ENCODE data around the gene NBEAL2.

- PRO-cap, result no peak
- RAMPAGE, long total RNA, result no peak
- RRBS, result no CpG with 5 or more reads among the region's 5 CpGs
These were observed 650 bp downstream of the LRRC2 start for GRCh38 chr3:46565542-46565762.

GRCh38 chr3:46575368-46575947, 2.1 kb upstream of the TDGF1 start:
- PRO-cap, result no peak
- RAMPAGE, long total RNA, result no peak
- RRBS, result no CpG with 5 or more reads among the region's 5 CpGs

DNA sequence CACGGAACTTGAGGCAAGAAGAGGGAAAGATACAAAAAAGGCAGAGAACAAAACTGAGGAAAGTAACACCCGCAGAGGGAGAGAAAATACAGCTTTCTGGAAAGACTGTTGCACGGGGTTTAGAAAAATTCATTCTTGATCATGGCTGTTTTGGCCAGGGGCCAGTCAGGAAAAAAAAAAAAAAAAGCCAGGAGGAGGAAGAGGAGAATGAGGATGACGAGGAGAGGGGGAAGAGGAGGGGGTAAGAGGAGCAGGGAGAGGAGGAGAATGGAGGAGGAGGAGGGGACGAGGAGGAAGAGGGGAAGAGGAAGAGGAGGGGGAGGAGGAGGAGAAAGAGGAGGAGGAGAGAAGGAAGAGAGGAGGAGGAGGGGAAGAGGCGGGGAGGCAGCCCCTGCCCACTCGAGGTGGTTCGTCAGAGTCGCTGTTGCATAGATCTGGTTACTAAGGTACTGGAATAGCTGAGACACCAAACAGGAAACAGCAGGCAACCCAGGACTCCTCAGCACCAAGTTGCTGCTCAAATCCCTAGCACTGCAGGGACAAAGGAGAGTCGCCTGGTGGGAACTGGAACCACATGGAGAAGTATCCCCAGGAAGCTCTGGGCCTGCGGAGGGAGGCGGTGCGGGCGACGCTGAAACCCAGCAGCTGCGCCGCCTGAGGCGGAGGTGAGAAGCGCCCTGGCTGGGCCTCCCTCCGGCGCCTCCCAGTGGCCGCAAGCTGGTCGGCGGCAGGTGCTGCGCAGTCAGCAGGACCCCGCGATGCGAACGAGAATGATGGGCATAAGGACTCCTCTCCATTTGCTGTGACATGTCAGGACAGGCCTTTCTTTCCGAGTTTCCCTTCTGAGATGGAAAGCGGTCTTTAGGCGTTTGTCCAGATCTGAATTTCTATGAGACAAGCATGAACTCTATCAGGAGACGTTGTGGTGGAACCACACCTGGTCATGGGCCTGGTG, 17.4 kb downstream of the FAM240A start:
- PRO-cap, result no peak
- RAMPAGE, long total RNA, result no peak
- RRBS, result no CpG with 5 or more reads among the region's 33 CpGs

DNA sequence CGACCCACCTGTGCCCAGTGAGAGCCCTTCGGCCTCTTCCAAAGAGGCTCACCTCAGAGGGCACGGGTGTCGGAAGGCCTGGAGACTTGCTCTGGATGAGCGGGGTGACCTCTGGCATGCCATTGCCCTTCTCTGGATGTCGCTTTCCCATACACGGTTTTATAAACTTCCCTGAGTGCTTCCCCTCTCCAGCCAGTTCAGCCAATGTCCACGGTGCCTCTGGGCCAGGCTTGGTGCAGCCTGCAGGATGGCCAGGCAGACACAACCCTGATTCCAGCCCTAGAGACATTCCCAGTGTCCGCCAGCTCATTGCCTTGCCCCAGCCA, 3.6 kb upstream of the PTH1R start:
- PRO-cap, result no peak
- RAMPAGE, long total RNA, result no peak
- RRBS, result no CpG with 5 or more reads among the region's 9 CpGs

- PRO-cap, result no peak
- RAMPAGE, long total RNA, result no peak
- RRBS, result no CpG with 5 or more reads among the region's 22 CpGs
These were observed 49.4 kb downstream of the CCDC12 start for GRCh38 chr3:46926745-46927918.

- PRO-cap, result no peak
- RAMPAGE, long total RNA, result no peak
- RRBS, result no CpG with 5 or more reads among the region's 2 CpGs
These were observed 47.3 kb downstream of the CCDC12 start for GRCh38 chr3:46929153-46929746.

- PRO-cap, result no peak
- RAMPAGE, long total RNA, result no peak
- RRBS, result no CpG with 5 or more reads among the region's 8 CpGs
These were observed 43.9 kb downstream of the CCDC12 start for GRCh38 chr3:46932398-46933323.

GRCh38 chr3:46934160-46935253, 42.0 kb downstream of the CCDC12 start:
- PRO-cap, result no peak
- RAMPAGE, long total RNA, result no peak
- RRBS, result no CpG with 5 or more reads among the region's 10 CpGs

DNA sequence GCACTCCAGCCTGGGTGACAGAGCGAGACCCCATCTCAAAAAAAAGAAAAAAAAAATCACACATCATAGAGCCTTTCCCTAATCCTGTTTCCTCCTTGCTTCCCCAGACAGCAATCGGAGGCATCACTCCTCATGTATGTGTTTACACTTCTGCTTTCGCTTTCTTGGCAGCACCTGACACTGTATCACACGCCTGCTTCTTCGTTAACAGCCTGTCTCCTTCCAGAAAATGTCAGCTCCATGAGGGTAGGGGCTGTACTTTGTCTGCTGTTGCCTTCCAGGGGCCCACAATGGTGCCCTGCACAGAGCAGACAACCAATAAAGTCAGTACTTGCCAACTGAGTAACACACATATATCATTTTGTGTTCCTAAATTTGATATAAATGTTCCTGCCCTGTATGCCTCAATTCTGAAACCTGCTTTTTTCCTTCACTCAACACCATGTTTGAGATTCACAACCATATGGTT, 37.7 kb downstream of the CCDC12 start:
- PRO-cap, result no peak
- RAMPAGE, long total RNA, result no peak
- RRBS, result no CpG with 5 or more reads among the region's 5 CpGs

DNA sequence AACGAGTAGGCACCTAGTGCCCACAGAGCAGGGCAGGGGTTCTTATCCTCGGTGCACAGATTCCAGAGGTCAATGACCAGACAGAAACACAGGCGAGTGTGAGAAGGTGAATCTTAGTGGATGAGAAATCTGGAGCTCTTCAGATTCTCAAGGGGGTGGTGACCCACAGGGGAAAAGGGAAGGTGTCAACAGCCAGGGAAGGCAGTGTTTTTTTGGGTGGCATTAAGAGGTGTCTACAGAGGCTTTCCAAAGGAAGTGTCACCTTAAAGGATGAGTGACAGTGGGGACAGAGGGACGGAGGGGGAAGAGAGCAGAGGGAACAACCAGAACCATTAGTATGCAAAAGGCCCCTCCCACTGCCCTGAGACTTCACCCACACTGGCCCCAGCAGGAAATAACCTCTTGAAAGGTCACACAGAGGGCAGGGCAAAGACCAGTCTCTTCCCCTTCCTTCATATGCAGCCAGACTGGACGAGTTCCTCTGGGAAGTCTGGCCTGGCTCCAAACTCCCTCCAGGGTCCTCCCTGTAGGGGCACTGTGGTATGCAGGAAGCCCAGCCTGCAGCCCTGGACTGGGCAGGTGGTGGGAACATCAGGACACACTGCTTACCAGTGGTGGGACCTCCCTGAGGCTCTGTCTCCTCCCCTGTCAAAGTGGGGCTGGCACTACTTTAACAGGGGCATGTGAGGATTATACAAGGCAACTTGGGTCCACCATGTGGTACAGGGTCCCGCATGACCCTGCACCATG, 27.4 kb downstream of the CCDC12 start:
- PRO-cap, result no peak
- RAMPAGE, long total RNA, result no peak
- RRBS, result no CpG with 5 or more reads among the region's 6 CpGs

- PRO-cap, result no peak
- RAMPAGE, long total RNA, result no peak
- RRBS, result no CpG with 5 or more reads among the region's 6 CpGs
These were observed 23.5 kb downstream of the CCDC12 start for GRCh38 chr3:46952903-46953569.

DNA sequence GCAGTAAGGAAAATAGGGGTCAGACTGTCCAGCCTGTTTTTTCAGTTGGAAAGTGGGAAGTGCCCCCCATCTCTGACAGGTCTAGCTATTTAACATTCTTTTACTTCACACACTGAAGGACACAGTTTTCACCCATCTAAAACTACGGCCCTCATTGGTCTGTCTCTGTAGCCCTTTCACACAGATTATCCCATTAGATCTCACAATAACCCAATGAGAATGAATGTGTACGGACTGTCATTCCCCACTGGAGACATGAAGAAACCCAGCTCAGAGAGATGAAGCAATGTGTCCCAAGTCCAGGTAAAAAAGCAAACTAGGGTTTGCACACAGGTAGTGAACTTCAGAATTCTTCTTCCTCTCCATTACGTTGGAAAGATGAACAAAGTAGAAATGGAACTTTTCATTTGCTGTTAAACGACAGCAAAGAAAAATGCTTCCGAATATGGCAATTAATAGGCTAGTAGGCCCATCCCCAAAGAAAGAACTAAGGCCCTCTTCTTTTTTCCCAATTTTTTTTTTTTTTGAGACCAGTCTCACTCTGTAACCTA, 1.8 kb downstream of the CCDC12 start:
- PRO-cap, result no peak
- RAMPAGE, long total RNA, result no peak
- RRBS, result no CpG with 5 or more reads among the region's 5 CpGs

- PRO-cap, result bidirectional peak, plus-strand start at chr3:46979795, minus-strand start at chr3:46979572
- RAMPAGE, long total RNA, result no peak
- RRBS, result under 1% methylated on average over 25 of the region's 102 CpGs
These were observed at the start of gene NBEAL2 for GRCh38 chr3:46979336-46980422. Gene NBEAL2 (plus strand): TSS chr3:46979666.

DNA sequence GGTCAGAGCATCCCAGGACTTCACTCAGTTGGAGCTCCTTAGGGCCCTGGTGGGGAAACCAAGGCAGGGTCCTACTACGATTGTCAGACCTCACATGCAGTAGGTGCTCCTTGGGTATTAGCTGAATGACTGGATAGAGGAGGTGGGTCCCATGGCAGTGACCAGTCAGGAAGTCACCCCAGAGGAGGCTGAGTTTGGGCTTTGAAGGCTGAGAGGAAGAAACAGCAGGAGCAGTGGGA, 3.0 kb downstream of the NBEAL2 start:
- PRO-cap, result no peak
- RAMPAGE, long total RNA, result no peak
- RRBS, result no CpG with 5 or more reads among the region's 1 CpG

DNA sequence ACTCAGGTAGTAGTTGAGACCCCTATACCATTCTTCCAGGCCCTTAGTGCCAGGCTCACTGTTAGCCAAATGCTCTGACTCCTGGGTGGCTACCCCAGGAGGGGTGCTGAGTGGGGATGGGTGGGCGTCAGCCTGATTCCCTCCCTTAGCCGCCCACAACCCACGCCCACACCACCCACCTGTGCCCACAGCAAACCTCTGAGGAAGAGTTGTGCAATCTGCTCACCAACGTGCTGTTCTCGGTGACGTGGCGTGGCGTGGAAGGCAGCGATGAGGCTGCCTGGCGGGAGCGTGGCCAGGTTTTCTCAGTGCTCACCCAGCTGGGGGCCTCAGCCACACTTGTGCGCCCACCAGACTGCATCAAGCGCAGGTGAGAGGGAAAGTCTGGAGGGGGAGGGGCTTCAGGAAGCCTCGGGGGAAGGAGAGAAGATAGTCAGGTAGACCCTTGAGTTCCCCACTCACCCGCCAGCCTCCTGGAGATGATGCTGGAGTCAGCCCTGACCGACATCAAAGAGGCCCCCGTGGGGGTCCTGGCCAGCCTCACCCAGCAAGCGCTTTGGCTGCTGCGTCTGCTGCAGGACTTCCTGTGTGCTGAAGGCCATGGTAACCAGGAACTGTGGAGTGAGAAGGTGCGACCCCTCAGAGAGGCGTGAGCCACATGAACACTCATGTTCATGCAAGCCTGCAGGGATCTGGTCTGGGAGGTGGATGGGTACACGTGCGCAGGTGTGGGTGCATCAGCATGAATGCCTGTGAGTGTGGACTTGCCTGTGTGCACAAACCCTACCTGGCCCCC, 21.5 kb downstream of the NBEAL2 start:
- PRO-cap, result no peak
- RAMPAGE, long total RNA, result no peak
- RRBS, result no CpG with 5 or more reads among the region's 23 CpGs

GRCh38 chr3:47002869-47003284, 23.4 kb downstream of the NBEAL2 start:
- PRO-cap, result no peak
- RAMPAGE, long total RNA, result no peak
- RRBS, result no CpG with 5 or more reads among the region's 15 CpGs

DNA sequence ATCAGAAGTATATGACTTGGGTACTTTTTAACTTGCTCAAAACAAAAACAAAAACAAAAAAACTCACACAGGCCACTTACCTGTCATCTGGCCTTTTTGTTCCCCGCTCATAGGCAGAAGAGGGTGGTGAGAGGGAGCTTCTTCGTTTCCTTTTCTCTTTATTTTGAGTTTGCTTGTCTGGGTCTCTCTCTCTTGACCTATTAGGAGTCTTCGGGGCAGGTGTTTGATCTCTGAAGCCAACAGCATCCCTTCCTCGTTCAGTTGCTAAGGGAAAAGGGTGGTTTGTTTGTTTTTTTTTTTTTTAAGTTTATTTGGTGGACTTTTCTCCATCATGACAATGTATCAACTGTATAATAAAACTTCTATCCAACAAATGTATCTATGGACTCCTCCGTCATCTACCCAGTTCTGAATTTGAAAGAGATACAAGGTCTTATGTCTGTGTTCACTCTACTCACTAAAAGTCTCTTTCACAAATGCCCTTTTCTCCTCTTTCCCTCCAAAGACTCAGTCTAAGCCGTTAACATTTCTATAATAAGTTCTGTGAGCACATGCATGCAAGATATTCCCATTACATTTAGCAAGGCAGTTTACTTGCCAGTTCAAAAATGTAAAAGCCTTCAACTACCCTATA, 82.7 kb downstream of the NBEAL2 start:
- PRO-cap, result no peak
- RAMPAGE, long total RNA, result no peak
- RRBS, result no CpG with 5 or more reads among the region's 6 CpGs

GRCh38 chr3:47123874-47124663, 39.8 kb downstream of the SETD2 start:
- PRO-cap, result no peak
- RAMPAGE, long total RNA, result no peak
- RRBS, result no CpG with 5 or more reads among the region's 6 CpGs

GRCh38 chr3:47250630-47251071, 31.9 kb downstream of the KIF9 start:
- PRO-cap, result no peak
- RAMPAGE, long total RNA, result no peak
- RRBS, result no CpG with 5 or more reads among the region's 3 CpGs

- PRO-cap, result no peak
- RAMPAGE, long total RNA, result no peak
- RRBS, result no CpG with 5 or more reads among the region's 20 CpGs
These were observed 1.3 kb upstream of the PTPN23 start for GRCh38 chr3:47379406-47379959.

All from lung (tissue), 4 donors.